Fibroblast of villous mesenchyme (primary cell): Measurements from ENCODE around the gene SLC8A2.

DNA sequence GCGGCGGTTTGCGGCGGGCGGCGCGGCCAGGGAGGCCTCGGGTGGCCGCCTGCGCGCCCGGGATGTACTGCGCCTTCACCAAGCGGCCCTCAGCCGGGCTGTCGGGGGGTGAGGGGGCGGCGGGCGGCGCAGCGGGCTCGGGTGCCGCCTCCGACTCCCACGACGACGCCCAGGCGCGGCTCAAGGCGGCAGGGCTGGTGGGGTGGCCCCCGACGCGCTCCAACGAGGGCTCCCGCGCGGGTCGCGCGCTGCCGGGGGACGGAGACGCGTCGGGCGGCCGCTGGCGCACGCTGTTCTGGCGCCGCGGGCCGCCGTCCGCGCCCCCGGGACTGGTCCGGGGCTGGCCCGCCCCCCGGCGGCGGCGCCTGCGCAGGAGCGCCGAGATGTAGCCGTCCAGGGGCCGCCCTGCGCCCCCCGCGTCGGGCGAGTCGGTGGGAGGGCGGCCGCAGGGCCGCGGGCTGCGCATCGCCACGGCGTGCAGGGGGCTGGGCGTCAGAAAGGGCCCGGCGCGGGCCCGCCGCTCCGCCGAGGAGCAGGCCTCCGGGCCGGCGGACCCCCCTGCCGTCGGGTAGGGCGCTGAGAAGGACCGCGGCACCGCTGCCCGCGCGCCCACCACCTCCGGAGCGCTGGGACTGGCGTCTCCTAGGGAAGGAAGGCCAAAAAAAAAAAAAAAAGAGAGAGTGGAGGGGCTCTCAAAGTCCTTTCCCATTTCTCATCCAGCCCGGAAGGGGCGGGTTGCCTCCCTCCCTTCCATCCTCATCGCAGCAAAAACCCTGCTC is 11.6 kb downstream of the DACT3 start:
- CAGE, long polyA plus RNA = no peak

DNA sequence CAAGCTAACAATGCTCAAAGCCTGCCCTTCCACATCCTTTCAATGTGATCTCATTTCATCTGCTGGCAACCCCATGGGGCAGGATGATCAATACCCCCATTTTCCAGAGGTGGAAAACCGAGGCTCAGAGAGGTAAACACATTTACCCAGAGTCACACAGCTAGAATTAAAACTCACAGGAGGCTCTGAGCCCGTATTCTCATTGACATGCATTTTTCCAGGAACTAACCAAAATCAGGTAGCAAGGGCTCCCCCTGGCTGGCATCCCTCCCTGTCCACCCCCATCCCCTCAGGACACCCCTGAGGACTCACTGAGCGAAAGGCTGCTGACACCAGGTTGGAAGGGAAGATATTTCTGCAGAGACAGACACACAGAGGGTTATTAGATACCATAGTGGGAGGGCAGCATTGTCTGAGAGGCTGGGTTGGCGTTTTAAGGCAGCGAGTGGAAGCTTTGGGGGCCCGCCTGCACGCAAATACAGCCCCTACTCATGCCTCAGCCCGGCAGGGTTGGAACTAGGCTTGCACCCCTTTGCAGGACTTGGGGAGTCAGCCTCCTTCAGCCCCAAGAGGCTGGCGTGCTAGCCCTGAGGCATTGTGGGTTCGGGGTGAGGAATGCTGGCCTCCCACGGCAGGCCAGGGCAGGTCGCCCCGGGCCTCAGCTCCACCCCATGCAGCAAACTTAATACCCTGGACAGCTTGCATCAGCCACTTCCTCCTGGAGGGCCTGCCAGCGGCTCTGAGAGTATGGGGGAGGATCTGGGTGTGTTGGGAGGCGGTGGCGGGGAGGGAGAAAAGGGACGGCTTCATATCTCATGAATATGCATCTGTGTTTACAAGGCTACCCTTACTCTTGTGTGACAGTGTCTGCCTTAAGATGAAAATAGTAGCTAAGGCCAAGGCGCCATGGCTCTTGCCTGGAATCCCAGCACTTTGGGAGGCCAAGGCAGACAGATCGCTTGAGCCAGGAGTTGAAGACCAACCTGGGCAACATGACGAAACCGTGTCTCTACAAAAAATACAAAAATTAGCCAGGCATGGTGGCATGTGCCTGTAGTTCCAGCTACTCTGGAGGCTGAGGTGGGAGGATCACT is 3.8 kb downstream of the SLC1A5 start:
- CAGE, long polyA plus RNA = start-site peak on the minus strand centred at position 554 of the sequence, 393 bp wide, 371 and 890 reads in 2 replicates

- CAGE, long polyA plus RNA = no peak
Observed at GRCh38 chr19:46785299-46785877, 3.0 kb downstream of the SLC1A5 start.

DNA sequence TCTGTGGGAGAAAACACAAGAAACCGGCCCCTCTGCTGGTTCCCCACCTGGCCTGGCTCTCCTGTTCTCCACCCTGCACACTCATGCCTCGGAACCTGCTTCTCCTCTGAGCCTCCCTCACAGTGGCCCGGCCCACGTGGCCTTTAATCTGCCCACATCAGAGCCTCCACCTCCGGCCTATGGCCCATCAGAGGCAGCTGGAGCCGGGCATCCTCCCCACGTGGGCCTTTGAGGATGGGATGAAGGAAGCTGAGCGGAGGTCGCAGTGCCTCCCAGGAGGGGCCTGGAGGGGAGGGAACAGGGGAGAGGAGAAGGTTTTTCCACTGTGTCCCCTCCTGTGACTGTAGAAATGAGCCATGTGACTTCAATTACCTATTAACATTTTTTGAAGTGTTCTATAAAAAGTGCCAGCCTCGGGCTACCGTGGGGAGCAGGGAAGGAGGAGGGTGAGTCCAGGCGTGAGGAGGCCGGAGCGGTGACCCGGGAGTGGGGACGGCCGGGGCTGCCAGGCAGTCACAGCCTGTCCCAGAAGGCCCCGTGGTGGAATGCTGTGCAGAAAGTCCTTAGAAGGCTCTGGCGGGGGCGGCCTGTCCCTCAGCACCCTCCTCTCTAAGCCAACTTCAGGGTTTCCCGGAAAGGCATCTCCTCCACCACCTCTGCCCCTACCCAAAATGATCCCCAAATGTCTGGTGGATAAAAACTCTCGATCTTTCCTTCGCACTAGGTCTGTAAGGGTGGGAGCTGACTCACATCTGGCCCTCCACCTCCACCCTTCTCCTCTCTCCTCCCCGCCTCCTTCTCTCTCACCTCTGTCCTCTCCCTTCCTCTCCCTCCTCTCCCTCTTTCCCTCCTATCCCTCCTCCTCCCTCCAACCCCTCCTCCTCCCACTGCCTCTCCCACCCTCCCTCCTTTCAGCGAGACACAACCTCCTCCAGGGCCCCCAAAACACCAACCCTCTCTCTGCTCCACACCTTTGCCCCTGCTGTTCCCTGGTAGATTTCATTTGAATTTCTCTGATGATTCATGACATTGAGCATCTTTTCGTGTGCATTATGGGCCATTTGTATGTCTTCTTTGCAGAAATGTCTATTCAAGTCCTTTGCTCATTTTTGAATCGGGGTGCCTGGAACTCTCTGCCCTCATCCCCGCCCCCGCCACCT is 24.9 kb upstream of the SLC1A5 start:
- CAGE, long polyA plus RNA = no peak

DNA sequence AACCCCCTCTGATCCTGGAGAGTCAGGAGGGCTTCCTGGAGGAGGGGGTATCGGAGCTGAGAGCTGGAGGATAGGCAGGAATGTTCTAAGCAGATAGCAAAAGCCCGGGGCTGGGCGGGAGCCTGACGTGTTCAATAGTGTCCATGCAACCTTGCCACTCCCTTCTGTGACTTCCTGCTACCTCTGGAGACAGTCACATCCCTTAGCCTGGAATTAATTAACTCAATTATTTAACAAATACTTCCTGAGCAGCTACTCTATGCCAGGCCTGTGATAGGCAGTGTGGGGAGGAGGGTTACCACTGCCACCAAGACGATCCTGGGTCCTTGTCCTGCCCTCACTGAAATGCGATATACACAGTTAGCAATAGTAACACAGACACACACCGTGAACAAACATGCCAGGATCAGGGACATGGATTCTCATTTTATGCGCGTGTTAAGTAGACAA is 10.8 kb downstream of the AP2S1 start:
- CAGE, long polyA plus RNA = no peak

DNA sequence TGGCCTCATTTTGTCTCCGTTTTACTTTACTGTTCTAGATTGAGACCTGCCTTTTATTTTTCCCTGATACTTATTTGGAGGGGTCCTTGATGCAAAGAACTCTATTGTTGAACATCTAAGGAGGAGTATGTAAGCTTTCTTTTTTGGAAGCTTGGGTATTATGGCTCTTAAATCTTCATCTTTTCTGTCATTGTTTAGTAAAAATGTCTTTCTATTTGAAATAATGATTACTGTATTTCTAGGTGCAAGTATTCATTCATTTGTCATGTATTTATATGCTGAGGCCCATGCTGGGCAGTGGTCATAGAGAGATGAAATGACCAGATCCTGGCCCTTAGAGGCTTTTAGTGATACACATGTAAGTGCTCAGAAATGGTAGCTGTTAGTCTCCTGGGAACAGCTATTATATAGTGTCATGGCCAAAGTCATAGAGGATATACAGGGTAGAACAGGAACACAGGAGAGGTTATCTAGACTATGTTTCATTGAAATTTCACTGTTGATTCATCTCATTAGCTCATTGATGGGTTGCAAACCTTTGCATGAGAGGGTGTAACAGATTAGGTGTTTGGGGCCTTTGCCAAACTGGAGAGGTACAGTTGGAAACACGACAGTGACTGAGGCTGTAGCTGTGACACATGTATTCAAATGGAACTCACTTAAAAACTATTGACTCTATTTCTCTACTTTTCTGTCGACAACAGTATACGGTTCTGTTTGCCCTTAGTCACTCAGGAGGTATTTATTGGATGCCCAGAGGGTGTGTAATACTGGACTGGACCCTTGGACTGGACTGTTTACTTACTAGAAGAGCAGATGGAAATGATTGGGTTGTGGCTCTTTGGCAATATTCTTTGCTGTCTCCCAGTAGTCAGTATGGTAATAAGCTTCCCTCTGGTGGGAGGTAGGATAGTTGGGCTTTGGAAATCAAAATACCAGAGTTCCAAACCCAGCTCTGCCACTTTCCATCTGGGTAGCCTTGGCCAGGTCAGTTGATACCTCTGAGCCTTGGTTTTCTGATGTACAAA is 29.6 kb downstream of the ARHGAP35 start:
- CAGE, long polyA plus RNA = no peak

- CAGE, long polyA plus RNA = no peak
Observed at GRCh38 chr19:46990956-46991866, 28.4 kb upstream of the NPAS1 start.

DNA sequence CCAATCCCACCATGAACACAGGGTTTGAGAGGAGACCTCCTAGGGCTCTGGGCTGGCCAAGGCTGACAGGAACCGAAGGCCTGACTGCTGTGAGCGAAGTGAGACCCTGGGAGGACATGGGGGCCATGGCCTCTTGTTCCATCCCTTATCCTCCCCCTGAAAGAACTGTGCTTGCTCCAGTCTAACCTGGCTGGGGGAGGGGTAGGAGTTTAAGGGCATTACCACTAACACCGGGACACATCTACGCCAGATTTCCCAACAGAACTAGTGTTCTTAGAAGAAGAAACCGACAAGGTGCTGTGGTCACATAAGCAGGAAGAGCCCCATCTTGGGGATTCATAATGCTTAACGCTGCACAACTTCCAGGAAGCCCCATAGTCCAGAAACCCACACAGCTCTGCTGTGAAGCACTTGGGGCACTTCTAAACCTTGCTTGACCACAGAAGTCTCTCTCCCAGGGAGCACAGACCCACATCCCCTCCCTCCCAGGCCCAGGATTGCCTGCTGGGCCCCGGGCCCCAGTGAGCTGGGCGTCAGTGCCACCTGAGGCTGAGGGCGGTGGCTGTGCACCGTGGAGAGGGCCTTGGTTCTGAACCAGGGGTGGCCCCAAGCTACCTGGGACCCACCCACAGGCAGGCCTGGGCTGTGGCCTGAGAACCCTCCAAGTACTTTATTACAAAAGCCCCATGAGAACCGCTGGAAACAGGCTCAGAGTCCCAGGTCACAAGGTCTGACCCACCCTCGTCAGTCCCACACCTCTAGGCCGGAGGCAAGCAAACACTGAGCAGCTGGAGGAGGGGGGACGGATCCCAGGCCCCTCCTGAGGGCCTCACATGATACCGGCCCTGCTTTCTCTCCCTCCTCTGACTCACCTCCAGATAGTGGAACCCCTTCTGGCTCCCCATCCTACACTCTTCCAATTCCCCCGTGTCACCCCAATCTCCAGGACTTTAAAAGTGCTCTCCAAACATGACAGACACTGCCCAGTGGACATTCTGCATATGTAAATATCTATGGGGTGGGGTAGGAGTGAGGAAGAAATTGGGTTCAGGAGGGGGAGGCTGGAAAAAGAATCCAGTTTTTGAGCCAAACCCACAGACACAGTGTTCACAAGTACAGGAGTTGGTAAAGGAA is 18.6 kb downstream of the ZC3H4 start:
- CAGE, long polyA plus RNA = no peak

- CAGE, long polyA plus RNA = no peak
Observed at GRCh38 chr19:47145768-47146357, 15.2 kb downstream of the SAE1 start.

GRCh38 chr19:47158213-47158809 is 27.7 kb downstream of the SAE1 start:
- CAGE, long polyA plus RNA = no peak

- CAGE, long polyA plus RNA = no peak
Observed at GRCh38 chr19:47225748-47226424, 5.1 kb downstream of the BBC3 start.

DNA sequence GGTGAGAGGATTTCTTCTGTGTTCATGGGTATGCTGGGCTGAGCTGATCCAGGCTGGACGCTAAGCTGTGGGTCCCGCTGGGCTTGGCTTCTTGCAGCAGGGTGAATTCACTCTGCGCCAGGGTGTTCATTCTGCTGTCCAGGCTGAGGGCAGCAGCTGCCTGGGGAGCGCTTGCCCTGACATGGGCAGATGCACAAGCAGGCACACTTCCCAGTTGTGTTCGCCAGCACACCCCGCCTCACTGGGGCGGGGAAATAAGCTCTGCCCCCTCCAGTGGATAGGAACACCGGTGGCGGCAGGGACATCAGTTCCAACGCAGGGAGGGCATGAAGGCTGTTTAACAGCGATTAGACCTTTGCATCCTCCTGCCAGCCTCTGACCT is 7.3 kb upstream of the INAFM1 start:
- CAGE, long polyA plus RNA = no peak

DNA sequence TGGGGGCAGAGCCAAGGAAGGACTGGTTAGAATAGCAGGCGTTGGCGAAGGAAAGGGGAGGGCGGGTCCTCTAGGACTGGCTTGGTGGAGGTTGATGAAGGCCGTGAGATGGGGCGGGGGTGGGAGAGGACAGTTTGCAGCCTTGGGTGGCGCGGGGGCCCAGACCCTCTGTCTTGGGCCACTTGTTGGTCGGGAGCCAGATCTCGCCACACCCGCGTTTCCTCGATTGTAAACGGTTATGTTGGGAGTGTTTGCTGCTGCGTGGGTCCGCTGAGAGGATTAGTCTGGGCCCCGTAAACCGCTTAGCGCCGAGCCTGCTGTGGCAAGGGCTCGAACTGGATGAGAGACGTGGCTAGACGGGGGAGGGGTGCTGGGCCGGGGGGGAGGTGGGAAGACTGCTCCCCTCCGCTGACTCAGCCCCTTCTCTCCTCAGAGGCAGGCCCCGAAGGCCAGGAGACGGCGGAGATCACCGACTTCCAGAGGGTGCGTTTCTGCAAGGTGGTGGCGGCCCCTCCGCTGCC is 1.7 kb upstream of the INAFM1 start:
- CAGE, long polyA plus RNA = no peak

DNA sequence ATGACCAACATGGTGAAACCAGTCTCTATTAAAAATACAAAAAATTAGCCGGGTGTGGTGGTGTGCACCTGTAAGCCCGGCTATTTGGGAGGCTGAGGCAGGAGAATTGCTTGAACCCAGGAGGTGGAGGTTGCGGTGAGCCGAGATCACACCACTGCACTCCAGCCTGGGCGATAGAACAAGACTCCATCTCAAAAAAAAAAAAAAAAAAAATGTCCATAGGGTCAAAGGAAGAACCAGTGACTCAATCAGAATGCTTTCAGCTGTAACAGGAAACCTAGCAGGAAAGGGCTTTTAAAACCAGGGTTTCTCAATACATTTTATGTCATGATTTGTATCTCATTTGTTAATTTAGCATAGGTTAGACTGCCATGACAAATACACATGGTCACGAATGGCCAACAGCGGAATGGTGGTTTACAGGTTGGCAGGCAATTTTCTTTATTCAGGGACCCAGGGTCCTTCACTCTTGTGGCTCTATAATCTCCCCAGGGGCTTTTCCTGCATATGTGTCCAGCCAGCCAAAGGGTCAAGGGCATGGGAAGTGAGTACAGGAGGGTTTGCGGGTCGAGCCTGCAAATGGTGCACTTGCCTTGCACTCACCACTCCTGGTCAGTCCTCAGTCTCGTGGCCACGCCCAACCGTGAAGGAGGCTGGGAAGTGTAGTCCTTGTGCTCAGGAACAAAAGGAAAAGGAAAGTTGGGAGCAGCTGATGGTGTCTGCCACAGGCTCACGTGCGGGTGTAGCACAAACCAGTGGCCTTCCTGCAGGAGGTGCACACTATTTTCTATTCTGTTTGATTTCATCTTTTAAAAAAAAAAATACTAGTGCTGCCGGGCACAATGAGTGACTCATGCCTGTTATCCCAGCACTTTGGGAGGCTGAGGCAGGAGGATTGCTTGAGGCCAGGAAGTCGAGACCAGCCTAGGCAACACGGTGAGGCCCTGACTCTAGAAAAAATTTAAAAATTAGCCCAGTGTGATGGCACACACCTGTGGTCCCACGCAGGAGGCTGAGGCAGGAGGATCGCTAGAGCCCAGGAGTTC is 14.8 kb downstream of the DHX34 start:
- CAGE, long polyA plus RNA = no peak

GRCh38 chr19:47383320-47384139 is 34.4 kb downstream of the DHX34 start:
- CAGE, long polyA plus RNA = no peak

GRCh38 chr19:47471713-47472341 is at the start of gene SLC8A2:
TSS of gene SLC8A2 (minus strand) at chr19:47471893.
- CAGE, long polyA plus RNA = no peak

- CAGE, long polyA plus RNA = no peak
Observed at GRCh38 chr19:47512127-47513327, 2.3 kb downstream of the NAPA start.

DNA sequence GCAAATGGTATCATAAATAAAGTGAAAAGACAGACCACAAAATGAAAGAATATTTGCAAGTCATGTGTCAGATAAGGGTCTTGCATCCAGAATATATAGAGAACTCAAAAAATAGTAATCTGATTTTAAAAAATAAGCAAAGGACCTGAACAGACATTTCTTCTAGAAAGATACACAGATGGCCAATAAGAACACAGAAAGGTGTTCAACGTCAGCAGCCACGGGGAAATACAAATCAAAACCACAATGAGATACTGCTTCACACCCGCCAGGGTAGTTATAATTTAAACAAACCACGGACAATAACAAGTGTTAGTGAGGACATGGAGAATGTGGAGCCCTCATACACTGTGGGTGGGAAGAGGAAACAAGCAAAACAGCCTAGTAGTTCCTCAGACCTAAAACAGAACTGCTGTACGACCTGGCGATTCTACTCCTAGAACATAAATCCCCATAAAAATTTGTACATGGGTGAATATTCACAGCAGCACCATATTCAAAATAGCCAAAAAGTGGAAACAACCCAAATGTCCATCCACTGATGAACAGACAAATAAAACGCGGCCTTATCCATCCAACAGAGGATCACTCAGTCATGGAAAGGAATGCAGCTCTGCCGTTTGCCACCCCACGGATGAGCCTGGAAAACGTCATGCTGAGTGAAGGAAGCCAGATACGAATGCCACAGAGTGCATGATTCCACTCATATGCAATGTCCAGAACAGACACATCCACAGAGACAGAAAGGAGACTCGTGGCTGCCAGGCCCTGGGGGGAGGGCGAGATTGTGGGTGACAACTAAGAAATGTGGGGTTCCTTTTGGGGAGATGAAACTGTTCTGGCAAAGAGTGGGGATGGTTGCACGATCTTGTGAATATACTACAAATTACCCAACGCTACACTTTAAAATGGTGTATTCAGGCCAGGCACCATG is 26.9 kb upstream of the NAPA start:
- CAGE, long polyA plus RNA = no peak

GRCh38 chr19:47609328-47609957 is 509 bp downstream of the BICRA start:
- CAGE, long polyA plus RNA = no peak

DNA sequence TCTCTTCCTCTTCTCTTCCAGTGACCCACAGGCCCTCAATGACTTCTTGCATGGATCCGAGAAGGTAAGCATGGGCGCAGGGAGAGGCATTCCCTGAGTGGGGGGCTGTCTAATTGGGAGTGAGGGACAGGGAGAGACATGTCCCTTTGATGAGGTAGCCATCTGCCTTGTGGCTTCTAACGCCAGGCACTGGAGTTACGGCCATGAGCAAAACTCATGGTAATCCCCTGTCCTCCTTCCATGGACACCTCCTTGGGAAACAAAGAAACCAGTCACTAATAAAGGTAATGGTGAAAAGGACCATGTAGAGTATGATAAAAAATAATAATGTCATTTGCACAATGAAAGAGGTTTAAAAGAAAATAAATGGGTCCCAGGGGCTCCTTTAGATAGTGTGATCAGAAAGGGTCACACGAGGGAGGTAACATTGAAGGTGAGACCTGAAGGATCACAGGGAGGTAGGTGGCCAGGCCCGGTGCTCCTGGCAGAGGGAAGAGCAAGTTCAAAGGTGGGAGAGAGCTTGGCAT is 39.5 kb upstream of the EHD2 start:
- CAGE, long polyA plus RNA = no peak